Heart (tissue), 3 donors: ENCODE measurements around the genes CNTN3, VGLL3 and POU1F1.

DNA sequence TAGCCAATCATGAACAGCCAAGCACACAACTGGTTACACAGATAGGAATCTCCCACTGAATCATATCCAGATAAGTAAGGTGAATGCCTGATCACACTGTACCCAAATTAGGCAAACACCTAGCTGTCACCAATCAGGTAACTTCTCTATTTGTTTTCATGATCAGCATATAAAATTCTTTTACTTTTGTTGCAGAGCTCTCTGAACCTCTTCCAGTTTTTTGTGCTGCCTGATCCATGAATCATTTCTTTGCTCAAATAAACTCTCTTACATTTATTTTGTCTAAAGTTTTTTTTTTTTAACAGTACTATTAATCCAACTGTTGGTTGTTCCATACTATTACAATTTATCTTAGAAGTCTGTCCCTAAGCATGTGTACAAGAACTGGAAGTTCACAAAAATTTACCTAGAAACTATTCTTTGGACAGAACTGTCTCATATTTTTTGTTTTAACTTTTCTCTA, 205.2 kb downstream of the CNTN3 start:
- RAMPAGE, long total RNA, 2 experiments = no peak in any of the 2 experiments

- RAMPAGE, long total RNA, 2 experiments = no peak in any of the 2 experiments
Measured at GRCh38 chr3:74614213-74615103, at the start of gene CNTN3. Gene CNTN3 (minus strand): TSS chr3:74614659.

DNA sequence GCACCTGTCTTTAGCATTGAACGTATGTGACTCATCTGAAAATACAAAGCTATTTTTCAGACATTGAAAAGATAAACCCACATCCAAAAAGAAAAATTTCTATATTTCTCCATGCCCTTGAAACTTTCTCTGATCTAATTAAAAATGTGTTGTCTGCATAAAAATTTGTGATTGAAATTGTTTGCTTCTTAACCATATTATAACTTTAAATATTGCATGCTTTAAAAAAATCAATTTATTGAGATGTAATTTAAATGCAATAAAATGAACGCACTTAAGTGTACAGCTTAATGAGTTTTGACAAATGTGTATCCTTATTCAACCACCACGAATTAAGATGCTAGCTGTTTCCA, 100.6 kb upstream of the CNTN3 start:
- RAMPAGE, long total RNA, 2 experiments = no peak in any of the 2 experiments

DNA sequence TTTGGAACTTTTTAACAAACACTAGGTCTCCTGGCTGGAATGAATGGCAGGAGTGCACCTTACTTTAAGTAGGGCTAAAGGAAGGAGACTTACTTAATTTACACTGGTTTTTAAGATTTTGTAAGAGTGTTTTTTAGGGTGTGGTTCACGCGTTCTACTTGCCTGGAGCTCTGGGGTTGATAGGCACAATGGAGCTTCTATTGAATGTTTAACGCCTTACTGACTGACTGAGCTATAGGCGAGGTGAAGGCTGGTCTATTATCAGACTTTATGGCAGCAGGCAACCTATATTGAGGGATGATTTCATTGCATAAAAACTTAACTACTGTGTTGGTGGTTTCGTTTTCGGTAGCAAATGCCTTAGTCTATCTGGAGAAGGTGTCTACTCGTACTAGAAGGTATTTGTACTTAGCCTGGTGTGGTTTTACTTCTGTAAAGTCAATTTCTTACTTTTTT, 162.1 kb upstream of the FRG2C start:
- RAMPAGE, long total RNA, 2 experiments = start-site peak on the plus strand in 1 of 2 experiments, centred at position 353 of the sequence, 29 reads per replicate

DNA sequence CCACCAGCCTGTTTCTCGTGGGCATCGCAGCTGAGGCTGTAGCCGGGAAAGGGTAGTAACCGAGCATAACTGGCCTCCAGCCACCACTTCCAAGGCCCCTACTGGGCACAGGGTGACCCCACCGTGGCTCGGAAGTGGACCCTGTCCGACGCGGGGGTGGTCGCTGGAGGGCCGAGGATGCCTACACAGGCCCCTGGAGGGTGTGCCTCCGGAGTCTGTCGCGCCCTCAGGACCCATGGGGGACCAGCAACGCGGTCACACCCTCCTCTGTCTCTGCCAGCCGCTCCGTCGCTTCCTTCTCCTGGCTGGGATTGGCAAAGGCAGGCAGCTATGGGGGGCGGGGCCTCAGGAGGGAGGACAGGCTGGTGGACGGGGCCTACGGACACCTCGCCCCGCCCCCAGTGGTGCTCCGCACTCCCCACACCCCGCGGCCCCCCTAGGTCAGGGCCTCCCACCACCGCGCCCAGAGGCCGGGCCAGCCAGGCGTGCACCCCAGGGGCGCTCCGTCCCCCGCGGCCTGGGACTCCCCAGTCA, 45.6 kb upstream of the FRG2C start:
- RAMPAGE, long total RNA, 2 experiments = no peak in any of the 2 experiments

GRCh38 chr3:78843987-78844790, 923.6 kb downstream of the ROBO1 start:
- RAMPAGE, long total RNA, 2 experiments = no peak in any of the 2 experiments

- RAMPAGE, long total RNA, 2 experiments = no peak in any of the 2 experiments
Measured at GRCh38 chr3:80327910-80328292, 560.1 kb upstream of the ROBO1 start.

GRCh38 chr3:81577802-81578132, 183.7 kb downstream of the GBE1 start:
- RAMPAGE, long total RNA, 2 experiments = no peak in any of the 2 experiments

DNA sequence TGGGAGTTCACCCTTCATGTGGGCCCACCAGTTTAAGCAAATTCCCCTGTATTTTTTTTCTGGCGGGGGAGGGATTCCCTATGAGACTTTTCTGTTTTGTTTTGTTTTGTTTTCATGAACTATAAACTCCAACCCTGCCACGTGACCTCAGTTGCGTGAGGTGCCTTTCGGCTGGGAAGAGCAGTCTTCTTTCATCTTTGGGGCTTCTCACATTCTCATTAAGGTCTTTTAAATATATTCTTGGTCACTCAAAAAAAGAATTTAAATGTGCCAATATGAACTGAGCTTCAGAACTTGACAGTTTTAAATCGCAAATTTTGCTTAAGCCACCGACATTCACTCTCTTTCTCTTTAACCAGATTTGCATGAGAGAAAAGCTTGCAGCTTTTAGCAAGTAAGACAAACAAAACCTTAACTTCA, 699.7 kb upstream of the GBE1 start:
- RAMPAGE, long total RNA, 2 experiments = no peak in any of the 2 experiments

GRCh38 chr3:84242741-84243096, 716.1 kb upstream of the CADM2 start:
- RAMPAGE, long total RNA, 2 experiments = no peak in any of the 2 experiments

DNA sequence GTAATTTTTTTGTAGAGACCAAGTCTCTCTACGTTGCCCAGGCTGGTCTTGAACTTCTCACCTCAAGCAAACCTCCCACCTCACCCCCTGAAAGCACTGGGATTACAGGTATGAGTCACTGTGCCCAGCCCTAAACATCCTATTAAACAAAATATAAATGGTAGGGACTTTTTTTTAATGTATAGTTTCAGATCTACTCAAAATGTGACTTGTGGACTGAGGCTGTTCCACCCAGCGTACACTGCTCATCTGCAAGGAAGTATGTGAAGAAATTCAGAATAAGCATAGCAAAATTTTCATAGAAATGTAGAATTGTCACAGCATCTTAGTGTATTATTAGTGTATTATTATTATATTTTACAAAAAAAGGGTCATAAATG, 522.5 kb downstream of the VGLL3 start:
- RAMPAGE, long total RNA, 2 experiments = no peak in any of the 2 experiments

GRCh38 chr3:86683004-86683567, 307.9 kb downstream of the VGLL3 start:
- RAMPAGE, long total RNA, 2 experiments = no peak in any of the 2 experiments

GRCh38 chr3:86940588-86941183, 50.3 kb downstream of the VGLL3 start:
- RAMPAGE, long total RNA, 2 experiments = no peak in any of the 2 experiments

- RAMPAGE, long total RNA, 2 experiments = no peak in any of the 2 experiments
Measured at GRCh38 chr3:86982696-86983359, 8.1 kb downstream of the VGLL3 start.

DNA sequence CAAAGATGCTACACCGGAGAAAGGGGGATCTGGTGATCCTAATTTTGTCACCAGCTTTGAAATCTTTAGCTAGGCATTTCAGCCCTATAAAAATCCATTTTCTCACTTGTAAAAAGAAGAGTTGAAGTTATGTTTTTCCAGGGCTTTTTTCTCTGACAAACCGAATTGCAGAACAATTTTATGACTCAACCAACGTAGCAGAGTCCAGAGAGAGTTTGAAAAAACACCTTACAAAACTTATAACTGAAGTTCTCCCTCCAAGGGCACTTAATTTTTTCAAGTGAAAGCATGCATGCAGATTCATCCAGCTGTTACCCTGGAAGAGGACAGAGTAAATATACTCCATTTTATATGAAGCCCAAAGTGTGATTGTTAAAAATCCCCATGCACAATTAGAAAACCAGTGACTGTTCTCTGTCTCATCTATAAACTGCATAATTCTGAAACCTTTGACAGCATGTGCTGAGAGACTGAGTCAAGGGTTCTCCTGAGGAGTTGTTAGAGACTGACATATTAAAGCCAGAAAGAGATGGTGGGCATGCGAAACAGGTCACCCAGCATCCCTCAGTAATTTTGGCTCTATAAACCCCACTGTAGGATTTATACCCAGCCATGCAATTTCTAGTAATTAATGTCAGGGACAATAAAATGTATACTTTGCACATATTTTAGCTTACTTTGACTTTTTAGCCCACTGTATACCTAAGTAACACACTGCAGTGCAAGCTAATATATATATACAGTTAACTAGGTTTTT, 3.7 kb downstream of the VGLL3 start:
- RAMPAGE, long total RNA, 2 experiments = no peak in any of the 2 experiments

DNA sequence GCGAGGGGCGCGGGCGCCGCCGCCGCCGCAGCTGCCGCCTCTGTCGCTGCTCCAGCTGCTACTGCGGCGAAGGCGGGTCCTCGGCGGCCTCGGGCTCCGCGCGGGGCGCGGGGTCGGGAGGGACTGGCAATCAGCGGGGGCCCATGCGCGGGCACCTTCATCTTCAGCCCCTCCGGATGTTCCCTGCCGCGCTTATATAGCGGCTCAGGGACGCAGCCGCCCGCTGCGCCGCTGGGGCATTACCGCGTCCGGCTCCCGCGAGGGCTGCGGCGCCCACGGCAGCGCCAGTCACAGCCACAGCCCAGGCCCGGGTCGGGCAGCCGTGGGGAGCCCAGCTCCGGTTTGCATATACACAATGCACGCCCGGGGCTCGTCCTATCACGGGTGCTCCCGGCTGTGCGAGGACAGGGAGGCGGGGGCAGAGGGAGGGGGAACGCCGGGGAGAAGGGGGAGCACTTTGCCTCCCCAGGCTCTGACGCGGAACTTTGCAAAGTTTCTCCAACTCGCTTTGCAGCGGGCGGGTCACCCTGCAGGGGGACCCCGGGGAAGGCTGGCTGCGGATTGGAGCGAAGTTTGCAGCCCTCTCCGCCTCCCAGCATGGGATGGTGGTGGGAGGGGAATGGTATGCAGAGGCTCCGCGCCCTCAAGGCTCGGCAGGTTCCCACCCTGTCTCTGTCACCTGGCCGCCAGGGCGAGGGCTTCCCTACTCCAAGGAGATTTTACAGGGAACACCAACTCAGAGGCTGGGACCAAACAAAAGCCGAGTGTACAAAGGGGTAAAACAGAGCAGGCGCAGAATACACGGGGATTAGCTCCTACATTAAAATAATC, at the start of gene VGLL3:
Gene VGLL3 (minus strand): TSS at position 352 of the 831 bp plus-strand sequence.
- RAMPAGE, long total RNA, 2 experiments = no peak in any of the 2 experiments

DNA sequence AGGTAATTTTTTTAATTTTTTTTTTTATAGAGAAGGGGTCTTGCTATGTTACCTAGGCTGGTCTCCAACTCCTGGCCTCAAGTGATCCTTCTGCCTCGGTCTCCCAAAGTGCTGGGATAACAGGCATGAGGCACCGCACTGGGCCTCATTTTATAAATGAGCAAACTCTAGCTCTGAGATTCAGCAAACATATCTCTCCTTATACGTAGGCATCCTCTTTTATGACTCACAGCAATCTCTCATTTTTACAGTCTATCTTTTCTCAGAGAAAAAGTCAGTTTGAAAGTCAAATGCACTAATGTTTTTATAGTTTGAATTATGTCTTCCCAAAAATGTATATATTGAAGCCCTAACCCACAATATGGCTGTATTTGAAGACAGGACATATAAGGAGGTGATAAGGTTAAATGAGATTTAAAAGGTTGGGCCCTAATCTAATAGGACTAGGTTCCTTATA, 1.2 kb upstream of the VGLL3 start:
- RAMPAGE, long total RNA, 2 experiments = no peak in any of the 2 experiments

DNA sequence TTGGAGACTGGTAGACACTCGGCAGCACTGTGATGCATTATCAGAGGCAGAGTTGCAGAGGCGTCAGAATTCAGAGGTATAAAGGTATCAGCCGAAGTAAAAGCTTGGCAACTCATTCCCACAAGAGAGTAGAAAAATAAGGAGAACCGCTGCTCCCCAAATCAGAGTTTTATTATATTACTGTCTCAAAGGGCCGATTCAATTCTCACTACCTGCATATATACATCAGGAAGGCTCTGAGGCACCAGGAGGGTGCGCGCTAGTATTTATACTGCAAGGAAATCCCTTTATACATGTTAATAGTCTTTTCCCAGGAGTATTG, at the start of gene POU1F1:
Gene POU1F1 (minus strand): TSS at position 238 of the 322 bp plus-strand sequence.
- RAMPAGE, long total RNA, 2 experiments = no peak in any of the 2 experiments

- RAMPAGE, long total RNA, 2 experiments = no peak in any of the 2 experiments
Measured at GRCh38 chr3:88138737-88139792, 10.7 kb upstream of the C3orf38 start.

GRCh38 chr3:88205527-88205756, 55.7 kb downstream of the C3orf38 start:
- RAMPAGE, long total RNA, 2 experiments = no peak in any of the 2 experiments